ENCODE measurements around a stretch of chr17.

DNA sequence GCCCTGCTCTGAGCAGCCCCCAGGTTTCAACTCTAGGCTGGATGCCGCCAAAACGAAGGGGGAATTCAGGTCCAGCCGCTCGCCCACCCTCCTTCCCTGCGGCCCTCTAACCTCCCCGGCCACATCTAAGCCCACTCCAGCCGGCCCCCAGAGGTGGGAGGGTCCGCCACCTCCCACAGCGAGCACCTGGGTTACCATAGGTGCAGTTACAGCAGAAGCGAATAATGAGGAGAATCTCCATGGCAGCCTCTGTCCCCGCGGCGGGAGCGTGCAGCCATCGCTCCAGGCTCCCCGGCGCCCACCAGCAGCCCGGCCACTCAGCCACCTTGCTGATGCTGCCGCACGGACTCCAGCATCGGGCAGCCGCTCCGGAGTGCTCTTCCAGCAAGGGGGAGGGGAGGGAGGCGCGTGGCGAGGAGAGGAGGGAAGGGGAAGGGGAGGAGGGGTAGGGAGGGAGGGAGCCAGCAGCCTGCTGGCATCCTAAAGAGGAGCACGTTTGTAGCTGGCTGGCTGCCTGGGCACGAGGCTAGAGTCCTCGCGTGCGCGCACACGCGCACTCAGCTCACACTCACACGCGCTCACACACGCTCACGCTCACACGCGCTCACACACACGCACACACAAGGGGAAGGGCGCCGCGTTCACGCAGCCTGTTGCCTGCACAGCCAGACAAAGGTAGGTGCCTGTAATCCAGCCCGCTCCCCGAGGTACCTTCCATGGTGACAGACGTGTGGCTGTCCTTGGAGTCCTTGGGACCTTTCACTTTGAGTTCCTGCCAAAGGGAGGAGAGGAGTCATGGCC, 81.9 kb downstream of the TIMM22 start:
- RRBS, 2 experiments: 74 to 78% methylated on average over 6 of the region's 48 CpGs

DNA sequence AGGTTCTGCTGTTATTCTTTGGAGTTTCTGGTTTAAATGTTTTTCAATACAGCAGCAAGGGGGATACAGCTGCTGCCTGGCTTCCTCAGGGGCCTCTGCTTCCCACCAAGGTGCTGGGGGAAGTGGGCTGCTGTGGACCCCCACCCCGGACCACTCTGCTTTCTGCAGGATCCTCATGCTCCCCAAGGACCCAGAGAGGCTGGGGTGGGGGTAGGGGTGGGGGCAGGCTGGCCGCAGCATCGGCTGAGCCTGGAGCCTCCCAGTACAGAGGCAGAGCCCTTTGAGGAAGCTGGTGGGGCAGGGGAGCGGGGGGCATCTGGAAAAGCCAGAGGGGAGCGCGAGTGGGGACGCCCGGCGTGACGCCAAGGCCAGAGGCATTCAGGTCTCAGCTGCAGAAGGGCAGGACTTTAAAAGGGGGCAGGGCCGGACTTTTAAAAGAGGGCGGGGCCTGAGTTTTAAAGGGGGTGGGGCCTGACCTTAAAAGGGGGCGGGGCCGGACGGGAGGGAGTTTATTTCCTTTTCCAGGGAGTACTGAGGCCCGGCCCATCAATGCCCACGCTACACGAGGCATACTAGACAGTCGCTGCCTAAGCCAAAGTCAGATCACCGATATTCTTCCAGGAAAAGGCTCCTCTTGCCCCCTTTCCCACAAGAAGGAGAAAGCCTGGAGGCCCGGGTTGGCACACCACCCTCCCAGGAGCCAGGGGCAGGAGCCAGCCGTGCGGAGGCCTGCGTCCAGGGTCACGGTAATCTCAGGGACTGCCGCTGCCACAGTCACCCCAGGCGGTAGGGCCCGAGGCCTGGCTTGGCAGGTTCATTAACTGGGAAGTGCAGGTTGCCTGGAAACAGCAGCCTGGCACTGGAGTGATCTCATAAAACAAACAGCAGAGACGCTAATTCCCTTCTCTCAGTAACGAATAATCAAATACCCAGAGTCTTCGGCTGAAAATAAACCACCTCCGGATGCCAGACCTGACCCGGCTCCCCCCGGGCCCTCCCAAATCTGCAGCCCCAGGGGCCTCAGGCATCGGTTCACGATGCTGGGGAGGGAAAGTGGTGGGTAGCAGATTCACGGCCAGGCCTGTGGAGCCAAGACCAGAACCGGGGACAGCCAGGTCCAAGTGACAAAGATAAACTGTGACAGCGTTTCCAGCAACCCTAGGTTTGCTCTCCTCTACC, 90.6 kb downstream of the TIMM22 start:
- RRBS, 2 experiments: 8 to 11% methylated on average over 7 to 10 of the region's 39 CpGs

- RRBS, 2 experiments: no CpG with 5 or more reads among the region's 11 CpGs
Measured at GRCh38 chr17:1142493-1142786, 37.3 kb downstream of the ABR start.

DNA sequence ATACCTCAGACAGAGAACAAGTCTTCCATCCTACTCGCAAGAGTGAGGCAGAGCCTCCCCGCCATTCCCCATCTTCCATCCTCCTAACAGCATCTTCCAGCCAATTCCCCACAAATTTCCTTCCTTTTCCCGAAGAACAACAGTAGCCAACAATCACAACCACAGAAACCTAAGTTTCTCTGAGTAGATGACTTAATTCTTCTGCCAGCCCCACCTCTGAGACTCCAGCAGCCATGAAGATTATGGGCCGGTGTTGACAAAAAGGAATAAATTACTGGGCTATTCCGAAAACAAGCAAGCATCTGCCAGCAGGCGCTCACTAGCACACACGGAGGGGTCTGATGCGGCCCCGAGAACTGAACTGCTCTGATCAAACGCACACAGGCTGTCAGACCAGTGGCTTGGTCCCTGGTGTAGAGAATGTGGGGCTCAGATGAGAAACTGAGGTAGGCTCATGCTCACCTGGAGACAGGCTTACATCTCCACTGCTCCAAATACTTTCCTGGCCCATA, 5.7 kb downstream of the ABR start:
- RRBS, 2 experiments: no CpG with 5 or more reads among the region's 10 CpGs

DNA sequence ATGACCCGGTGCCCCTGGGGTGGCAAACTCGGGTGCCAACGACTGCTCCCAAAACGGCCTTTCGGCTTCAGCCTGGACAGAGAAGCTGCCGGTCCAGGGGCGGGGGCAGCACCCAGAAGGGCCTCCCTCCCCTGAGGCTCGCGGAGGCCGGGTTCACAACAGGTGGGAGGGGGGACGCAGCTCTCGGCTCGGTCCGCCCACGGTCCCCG, 684 bp downstream of the ABR start:
- RRBS, 2 experiments: 2 to 5% methylated on average over 15 of the region's 16 CpGs

DNA sequence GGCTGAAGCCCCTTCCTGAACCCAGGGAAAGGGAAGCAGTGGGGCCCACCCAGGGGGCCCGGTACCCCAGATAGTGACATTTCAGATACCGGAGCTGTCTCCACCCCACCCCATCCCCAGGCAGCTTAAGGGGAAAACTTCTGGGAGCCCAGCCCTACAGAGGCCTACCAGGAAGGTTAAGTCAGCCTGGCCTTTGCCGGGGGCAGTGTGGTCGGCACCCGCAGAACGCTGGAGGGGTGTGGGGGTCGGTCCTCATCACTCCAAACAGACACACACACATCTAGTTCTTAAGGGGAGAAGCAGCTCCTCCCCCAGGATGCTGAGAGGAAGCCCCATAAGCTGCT, 1.1 kb upstream of the ABR start:
- RRBS, 2 experiments: 57 to 82% methylated on average over 1 to 2 of the region's 7 CpGs

DNA sequence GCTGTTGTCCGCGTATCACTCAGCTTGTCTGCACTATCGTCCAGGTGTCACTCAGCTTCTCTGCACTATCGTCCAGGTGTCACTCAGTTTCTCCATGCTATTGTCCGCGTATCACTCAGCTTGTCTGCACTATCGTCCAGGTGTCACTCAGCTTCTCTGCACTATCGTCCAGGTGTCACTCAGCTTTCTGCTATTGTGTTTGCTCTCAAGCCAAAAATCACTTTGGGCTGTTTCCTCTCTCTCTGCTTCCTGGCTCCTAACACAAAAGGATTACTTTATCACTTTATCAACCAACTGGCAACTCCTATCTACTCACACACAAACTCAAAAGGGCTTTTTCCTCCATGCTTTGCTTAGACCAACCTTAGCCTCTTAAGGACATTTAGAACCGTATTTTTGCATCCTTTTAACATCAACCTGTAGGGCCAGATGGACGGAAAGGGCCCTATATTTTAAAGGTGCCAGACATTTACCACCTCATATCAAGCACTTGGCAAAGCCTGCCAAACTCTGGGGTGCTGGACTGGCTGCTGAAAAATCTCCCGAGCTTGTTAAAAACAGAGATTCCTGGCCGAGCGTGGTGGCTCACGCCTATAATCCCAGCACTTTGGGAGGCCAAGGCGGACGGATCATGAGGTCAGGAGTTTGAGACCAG, 30.8 kb upstream of the ABR start:
- RRBS, 2 experiments: no CpG with 5 or more reads among the region's 16 CpGs

- RRBS, 2 experiments: under 1 to 5% methylated on average over 25 of the region's 79 CpGs
Measured at GRCh38 chr17:1229426-1230010, 40.7 kb upstream of the BHLHA9 start.

DNA sequence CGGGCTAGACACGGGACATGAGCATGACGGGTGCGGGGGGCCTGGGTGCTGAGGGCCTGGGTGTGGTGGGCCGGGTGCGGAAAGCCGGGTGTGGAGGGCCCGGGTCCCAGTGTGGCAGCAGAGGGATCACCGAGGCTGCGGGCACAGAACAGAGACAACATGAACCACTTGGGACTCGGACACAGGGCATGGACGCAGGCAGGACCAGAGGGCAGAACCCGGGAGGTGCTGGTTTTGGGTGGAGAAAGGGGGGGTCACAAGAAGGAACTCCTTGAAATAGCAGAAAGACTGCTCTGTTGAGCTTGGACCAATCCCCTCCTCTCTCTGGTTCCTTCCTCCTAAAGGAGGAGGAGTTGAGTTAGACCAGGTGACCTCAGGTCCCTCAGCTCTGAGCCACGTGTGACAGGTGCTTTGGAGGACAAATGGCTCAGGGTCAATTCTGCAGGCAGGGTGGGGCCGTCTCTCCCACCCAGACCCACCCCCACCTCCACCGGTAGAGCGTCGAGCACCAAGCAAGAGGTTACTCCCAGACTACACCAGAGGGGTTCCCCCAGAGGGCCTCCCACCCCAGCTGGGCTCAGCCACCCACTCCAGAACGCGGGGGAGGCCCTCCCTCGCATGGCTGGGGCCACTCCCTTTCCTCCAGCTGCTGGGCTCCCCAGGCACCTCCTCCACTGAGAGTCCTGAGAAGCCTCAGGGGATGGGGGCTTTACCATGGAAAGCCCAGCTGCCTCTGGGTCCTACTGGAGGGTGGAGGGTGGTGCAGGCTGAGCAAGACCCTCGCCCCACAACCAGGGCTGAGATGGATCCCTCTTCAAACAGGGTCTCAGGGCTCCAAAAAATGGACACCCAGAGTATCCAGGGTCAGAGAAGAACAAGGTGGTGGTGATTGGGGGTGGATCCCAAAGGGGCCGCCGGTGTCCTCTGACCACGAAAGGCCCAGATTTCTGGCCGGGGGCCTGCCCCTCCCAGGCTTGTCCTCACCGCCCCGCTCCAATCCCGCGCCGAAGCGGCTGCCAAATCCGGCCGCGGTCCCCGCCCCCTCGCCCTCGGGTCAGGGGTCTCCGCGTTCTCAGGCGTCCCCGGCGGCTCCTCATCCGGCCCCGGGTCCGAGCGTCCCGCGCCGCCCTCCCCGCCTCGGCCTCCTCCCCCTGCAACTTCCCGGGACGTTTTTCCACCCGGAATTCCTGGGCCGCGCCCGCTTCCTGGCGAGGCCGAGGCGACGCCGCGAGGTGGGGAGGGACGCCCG, 7.7 kb downstream of the MYO1C start:
- RRBS, 2 experiments: 11 to 20% methylated on average over 44 to 49 of the region's 66 CpGs

GRCh38 chr17:1487798-1488935, 4.3 kb downstream of the MYO1C start:
- RRBS, 2 experiments: 1 to 4% methylated on average over 16 of the region's 81 CpGs

GRCh38 chr17:1493038-1493936, 801 bp upstream of the MYO1C start:
- RRBS, 2 experiments: no CpG with 5 or more reads among the region's 24 CpGs

DNA sequence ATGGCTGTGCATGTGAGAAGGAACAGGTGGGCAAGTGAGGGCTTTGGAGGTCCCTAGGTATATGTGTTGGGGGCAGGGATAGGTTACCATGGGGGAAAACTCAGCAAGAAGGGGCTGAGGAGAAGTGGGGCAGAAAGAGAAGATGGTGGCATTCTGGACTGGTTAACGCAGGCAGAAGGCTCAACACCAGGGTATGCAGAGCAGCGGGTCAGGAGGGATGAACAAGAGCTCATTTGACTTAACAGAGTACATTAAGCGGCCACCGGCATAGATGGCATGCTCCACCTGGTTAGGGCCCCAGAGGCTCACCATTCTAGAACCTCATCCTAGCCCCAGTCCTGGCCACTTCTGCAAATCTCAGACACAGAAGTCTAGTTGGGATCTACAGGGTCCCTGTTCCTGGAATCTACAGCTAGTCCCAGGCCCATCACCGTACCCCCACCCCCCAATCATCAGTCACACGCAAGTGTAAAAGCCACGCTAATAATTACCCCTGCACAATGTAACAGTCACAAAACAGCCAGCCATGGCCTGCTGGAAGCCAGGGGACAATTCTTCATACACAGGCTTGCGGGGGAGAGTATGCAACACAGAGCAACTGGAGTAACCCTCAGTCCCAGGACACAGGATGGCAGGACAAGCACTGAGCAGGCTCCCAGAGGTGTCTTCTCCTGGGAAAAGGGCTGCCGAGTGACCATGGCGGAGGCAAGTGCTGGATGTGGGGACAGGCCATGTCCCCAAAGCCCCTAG, 1.8 kb upstream of the MYO1C start:
- RRBS, 2 experiments: no CpG with 5 or more reads among the region's 10 CpGs

DNA sequence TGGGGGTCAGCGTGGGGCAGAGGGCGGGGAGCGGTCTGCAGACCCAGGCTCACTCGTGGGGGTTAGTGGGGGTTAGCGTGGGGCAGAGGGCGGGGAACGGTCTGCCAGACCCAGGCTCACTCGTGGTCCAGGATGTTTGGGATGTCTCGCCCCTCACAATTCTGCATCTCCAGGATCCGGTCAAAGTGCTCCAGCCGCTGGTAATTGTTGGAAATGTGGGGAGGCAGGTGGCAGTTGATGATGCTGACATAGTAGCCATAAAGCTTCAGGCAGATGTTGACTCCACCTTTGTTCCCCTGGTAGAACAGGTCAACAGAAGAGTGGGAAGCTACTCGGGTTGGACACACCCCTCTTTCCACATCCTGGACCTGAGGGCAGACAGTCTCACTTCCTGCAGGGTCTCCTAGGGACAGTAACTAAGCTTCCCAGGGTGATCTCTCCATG, 7.3 kb downstream of the INPP5K start:
- RRBS, 2 experiments: no CpG with 5 or more reads among the region's 12 CpGs

DNA sequence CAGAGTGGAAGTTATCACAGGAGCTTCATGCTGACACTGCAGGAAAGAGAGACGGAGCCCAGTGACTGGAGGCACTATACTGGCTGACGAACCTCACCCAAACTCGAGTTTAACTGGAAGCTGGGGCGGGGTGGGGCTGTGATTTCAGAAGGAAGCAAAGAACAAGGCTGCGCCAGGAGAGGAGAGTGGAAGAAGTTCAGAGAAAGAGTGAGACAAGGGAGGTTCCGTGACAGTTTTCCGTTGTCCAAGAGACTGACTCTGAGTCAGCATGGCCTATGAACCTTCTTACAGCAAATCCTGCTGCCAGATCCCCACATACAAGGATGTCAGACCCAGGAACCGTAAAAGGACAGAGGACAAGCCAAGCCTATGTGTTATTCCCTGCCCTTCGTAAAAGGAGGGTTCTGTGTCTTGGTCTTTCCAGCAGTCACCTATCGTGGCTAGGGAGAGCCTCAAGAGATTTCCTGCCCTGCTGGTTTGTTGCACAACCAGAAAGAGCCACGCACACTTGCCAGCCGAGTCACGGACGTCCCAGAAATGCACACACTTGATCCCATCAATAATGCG, 5.1 kb downstream of the PITPNA start:
- RRBS, 2 experiments: no CpG with 5 or more reads among the region's 15 CpGs

DNA sequence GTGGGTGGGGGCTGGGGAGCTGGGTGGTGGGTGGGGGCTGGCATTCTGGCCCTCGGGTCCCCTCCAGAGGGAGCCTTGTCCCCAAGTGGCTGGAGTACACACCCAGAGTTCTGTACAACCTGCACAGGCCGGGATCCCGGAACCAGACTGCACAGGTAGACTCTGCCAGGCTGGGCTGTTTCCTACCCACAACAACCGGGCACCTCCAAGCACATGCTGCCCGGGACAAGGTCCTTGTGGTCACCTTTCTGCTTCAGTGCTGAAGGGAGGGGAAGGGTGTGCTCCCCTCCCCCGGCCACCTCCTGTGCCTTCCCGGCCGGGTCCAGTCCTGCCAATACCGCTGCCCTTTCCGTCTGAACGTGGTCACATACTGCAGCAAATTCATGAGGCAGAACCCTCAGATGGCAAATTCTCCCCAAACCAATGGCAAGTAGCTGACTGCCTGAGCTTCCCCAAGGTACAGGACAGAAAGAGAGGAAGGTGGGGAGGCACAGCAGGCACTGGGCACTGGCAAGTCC, 23.0 kb downstream of the SLC43A2 start:
- RRBS, 2 experiments: 70 to 80% methylated on average over 4 of the region's 11 CpGs

GRCh38 chr17:1630800-1631065, 2.1 kb upstream of the SLC43A2 start:
- RRBS, 2 experiments: no CpG with 5 or more reads among the region's 4 CpGs

GRCh38 chr17:1649088-1649758, 443 bp downstream of the RILP start:
- RRBS, 2 experiments: under 1 to 3% methylated on average over 39 of the region's 86 CpGs

GRCh38 chr17:1655263-1655666, 5.6 kb upstream of the RILP start:
- RRBS, 2 experiments: no CpG with 5 or more reads among the region's 9 CpGs

- RRBS, 2 experiments: no CpG with 5 or more reads among the region's 21 CpGs
Measured at GRCh38 chr17:1704841-1705997, 5.0 kb downstream of the TLCD2 start.

- RRBS, 2 experiments: no CpG with 5 or more reads among the region's 34 CpGs
Measured at GRCh38 chr17:1736936-1737762, 5.5 kb upstream of the SERPINF2 start.